Measurements from ENCODE around the gene BEGAIN.

DNA sequence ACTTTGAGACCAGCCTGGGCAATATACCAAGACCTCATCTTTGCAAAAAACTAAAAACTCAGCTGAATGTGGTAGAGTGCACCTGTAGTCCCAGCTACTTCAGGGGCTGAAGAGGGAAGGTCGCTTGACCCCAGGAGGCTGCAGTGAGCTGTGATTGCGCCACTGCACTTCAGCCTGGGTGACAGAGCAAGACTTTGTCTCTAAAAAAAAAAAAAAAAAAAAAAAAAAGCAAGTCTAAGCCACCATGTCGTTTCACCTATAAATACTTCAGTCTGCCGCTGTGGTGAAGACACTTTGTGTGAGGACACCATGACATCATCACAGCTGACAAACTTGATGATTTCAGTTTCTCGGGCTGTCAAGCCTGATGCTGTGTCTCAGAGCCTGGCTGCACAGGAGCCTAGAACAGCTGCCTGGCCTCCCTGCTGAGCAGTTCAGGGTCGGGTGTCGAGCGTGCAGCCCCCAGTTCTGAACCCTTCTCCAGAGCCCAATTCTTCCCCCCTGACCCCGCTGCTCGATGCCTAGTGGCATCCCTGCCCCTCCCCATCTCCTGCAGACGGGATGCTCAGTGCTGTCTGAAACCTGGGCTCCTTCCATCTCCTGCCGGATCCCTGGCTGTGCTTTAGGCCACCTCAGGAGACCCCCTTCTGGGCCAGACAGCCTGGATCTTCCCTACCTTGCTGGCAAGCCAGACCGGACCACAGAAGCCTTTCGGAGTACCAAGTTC is 119.2 kb upstream of the EVL start:
- PRO-cap, 2 experiments, result no peak in any of the 2 experiments
- RAMPAGE, long total RNA, 5 experiments, result no peak in any of the 5 experiments

GRCh38 chr14:100018493-100018940 is 46.7 kb upstream of the EVL start:
- PRO-cap, 2 experiments, result no peak in any of the 2 experiments
- RAMPAGE, long total RNA, 5 experiments, result no peak in any of the 5 experiments

DNA sequence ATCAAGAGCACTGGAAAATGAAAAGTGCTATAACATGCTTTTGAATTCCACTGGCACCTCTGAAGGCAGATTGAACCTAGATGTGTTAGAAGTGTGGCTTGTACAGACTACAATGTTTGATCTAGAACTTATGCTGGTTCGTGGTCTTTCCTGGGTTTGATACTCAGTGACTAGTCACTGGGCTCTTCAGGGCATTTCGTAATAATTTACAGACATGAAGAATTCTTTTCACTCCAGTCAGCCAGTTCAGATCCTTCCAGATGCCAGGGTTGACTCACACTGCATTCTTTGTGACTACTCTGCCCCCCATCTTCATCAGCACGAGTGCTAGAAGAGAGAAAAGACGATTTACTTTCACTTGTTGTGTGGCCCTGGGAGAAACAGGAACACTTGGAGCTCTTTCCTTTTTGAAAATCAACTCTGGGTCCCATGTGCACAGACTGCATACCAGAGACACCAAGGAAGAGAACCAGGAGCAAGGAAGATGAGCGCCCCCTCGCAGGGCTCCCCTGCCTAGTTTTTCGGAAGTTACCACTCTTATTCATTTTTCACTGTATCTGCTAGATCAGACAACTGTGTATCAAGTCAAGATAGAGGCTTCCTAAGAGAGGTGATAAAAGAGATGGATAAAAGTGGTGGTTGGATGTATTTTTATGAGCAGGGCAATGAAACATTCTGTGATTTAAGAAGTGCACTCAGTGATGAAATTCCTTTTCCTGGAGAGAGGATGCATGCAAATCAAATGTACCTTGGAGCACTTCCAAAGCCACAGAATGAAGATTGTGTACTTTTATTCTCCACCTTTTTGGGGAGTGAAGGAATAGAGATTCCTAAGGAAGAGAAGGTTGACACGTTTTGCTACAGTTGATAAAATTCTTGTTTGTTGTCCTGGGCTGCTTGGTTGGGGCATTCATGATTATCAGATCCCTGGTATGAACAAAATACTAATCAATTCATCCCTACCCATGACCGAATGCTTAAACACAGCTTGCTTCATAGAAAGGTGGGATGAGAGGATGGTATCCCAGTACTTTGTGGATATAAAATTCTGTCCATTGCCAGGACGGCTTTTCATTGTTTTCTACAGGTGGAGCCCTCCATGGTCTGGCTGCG is 33.4 kb upstream of the EVL start:
- PRO-cap, 2 experiments, result peak in 2 of 2 experiments; most common plus-strand start position 357 of the sequence (in 2); most common minus-strand start position 111 of the sequence (in 1)
- RAMPAGE, long total RNA, 5 experiments, result no peak in any of the 5 experiments

- PRO-cap, 2 experiments, result no peak in any of the 2 experiments
- RAMPAGE, long total RNA, 5 experiments, result no peak in any of the 5 experiments
Observed at GRCh38 chr14:100074719-100075451, 9.7 kb downstream of the EVL start.

DNA sequence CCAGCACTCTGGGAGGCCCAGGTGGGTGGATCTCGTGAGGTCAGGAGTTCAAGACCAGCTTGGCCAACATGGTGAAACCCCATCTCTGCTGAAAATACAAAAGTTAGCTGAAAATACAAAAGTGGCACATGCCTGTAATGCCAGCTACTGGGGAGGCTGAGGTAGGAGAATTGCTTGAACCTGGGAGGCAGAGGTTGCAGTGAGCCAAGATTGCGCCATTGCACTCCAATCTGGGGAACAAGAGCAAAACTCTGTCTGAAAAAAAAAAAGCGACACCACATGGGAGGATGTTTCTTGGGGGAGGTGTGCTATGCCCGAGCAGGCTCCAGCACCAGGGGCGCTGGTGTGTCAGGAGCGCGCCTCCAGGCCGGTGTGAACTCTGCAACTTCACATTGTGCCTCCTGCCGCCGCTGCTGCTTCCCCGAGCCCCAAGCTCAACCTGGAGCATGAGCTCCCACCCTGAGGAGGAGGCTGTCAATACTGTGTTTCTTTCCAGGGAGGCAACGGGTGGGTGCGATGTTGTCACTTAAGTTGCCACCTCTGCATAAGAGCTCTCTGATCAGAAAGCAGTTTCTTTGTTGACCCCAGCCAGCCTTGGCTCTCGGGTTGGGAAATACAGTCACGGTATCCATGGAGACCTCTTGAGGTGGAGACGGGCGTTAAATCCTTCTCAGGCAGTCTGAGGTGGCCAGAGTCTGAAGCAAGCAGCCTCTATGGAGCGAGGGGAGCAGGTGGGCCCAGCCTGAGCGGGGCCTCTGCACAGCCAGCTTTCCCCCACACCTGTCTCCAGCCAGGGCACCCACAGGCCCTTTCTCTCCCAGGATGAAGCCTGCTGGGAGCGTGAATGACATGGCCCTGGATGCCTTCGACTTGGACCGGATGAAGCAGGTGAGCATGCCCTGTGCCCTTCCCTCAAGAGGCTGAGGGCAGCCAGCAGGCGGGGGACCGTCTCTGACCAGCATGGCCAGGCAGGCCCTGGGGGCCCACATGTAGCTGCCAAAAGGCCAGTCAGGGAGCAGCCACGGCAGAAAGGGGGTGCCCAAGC is 18.8 kb downstream of the DEGS2 start:
- PRO-cap, 2 experiments, result peak in 1 of 2 experiments; most common plus-strand start position 677 of the sequence (in 1)
- RAMPAGE, long total RNA, 5 experiments, result no peak in any of the 5 experiments

- PRO-cap, 2 experiments, result no peak in any of the 2 experiments
- RAMPAGE, long total RNA, 5 experiments, result no peak in any of the 5 experiments
Observed at GRCh38 chr14:100147857-100148389, 11.5 kb downstream of the DEGS2 start.

- PRO-cap, 2 experiments, result no peak in any of the 2 experiments
- RAMPAGE, long total RNA, 5 experiments, result no peak in any of the 5 experiments
Observed at GRCh38 chr14:100159956-100160490, 578 bp upstream of the DEGS2 start.

- PRO-cap, 2 experiments, result peak in 1 of 2 experiments; most common minus-strand start chr14:100165653 (in 1)
- RAMPAGE, long total RNA, 5 experiments, result no peak in any of the 5 experiments
Observed at GRCh38 chr14:100165293-100165831, 5.9 kb upstream of the DEGS2 start.

- PRO-cap, 2 experiments, result peak in 2 of 2 experiments; most common plus-strand start chr14:100240671 (in 2); most common minus-strand start chr14:100240018 (in 2)
- RAMPAGE, long total RNA, 5 experiments, result no peak in any of the 5 experiments
Observed at GRCh38 chr14:100239825-100241026, 1.3 kb downstream of the YY1 start.

GRCh38 chr14:100284680-100286101 is 21.1 kb downstream of the SLC25A29 start:
- PRO-cap, 2 experiments, result peak in 1 of 2 experiments; most common plus-strand start chr14:100285486 (in 1); most common minus-strand start chr14:100285429 (in 1)
- RAMPAGE, long total RNA, 5 experiments, result no peak in any of the 5 experiments

GRCh38 chr14:100305205-100306183 is 750 bp downstream of the SLC25A29 start:
- PRO-cap, 2 experiments, result peak in 2 of 2 experiments; most common plus-strand start chr14:100305298 (in 1); most common minus-strand start chr14:100305557 (in 1)
- RAMPAGE, long total RNA, 5 experiments, result no peak in any of the 5 experiments

DNA sequence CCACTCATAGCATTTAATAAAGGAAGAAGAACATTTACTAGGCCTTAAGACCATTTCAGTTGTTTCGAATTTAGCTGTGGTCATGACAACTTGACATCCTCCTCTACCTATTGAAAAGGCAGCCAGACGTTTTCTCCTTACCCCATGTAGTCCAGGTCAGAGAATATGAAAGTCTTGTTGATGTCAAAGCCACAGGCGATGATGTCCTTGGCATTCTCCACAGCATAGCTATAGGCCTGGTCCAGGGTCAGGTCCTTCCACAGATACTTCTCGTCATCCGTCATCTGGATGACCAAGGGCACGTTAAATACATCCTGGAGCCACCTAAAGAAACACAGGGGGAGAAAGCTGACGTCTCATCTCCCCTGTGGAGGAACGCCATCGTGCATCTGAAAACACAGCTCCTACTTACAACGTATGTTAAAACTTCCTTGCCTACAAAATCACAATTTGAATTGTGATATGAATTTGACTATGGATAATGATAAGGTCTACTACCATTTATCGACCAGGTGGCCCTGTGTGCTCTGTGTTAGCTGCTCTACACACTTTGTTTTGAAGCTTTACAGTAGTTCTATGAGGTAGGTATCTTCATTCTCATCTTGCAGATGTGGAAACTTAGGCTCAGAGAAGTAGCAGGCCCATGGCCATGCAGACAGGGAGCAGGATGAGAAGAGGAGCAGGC is 21.5 kb downstream of the WARS1 start:
- PRO-cap, 2 experiments, result no peak in any of the 2 experiments
- RAMPAGE, long total RNA, 5 experiments, result no peak in any of the 5 experiments

DNA sequence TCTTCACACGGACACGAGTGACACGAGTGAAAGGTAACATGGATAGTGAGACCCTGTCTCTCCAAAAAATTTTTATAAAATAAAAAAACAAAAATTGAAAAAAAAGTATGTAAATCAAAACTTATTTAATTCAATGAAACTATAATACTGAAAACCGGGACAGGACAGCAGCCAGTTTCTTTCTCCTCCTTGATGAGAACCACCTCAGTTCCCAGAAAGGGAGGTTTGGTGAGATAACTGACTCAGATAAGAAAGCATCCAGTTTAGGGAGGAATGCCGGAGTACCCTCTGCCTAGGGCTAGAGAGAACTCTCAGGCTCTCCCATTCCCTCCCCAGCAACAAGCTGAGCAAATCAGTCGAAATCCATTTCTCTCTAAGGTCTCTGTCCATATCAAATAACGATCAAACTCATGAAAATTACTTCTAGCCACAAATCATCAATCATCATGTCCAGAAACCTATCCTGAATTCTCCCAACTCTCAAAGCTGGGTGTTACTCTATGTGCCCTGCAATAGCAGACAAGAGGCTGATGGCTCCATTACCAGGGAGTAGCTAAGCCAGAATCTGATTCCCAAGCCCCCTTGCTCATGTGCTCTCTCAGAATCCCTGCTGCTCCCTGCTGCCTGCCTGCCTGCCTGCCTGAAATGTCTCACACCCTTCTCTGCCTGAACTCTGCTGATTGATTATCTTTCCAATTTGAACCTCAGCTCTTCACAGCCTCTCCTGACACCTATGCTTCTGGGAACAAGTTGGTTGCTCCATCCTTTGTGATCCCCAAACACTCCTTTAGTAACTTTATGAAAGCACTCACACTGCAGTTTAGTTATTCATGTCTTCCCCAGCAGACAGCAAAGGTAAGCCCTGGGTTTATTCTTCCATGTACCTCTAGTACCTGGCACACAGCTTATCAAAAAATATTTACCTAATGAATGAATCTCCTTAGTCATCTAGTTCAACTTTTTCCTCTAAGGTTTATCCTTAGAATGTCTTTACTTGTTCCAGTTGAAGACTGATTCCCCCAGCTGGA is 2.6 kb downstream of the WARS1 start:
- PRO-cap, 2 experiments, result no peak in any of the 2 experiments
- RAMPAGE, long total RNA, 5 experiments, result no peak in any of the 5 experiments

DNA sequence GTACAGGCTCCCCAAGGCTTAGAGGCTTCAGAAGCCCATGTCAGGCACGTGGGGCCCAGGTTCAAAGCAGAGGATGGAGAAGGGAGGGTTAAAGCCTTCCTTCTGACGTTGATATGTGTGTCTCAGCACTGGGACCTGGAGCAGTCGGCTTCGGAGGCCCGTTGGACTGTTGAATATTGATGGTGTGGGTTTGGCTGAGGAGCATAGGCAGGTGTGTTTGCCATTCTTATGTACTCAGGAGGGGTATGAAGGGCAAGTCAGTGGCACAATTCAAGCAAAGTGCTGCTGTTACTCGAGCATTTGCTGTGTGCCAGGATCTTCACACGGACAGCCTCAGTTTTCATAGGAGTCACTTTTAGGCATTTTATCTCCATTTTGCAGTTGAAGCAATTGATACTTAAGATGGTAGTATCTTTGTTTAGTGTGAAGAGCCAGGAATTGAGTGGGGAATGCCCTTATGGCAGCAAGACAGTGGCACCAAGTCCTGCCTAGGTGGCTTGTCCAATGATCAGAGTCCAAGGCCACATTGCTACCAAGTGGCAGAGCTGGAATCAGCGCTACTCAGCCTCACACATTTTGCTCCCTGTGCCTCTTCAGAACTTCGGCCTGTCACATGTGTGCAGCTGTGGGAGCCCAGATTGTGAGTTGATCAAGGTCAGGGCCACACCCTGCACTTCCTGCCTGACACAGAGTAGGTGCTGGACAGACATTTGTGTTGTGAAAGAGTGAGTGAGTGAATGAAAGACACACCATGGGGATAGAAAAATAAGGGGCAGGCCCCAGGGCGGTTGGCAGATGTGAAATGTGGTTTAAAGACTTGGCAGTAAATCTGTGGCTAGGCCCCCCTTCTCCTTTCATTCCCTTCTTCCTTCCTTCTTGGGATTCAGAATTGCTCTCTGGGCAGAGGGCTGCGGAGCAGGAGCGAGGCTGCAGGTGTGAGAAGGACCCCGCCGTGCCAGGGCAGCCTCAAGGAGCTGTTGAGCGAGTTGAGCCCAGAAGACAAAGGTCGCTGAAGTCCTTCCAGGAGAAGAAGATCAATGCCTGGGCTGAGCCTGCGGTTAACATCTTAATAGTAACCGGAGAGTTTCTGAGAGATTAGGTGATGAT is 30.1 kb downstream of the WDR25 start:
- PRO-cap, 2 experiments, result no peak in any of the 2 experiments
- RAMPAGE, long total RNA, 5 experiments, result no peak in any of the 5 experiments

- PRO-cap, 2 experiments, result no peak in any of the 2 experiments
- RAMPAGE, long total RNA, 5 experiments, result no peak in any of the 5 experiments
Observed at GRCh38 chr14:100566097-100566475, 21.1 kb downstream of the BEGAIN start.

- PRO-cap, 2 experiments, result peak in 1 of 2 experiments; most common plus-strand start chr14:100587257 (in 1)
- RAMPAGE, long total RNA, 5 experiments, result no peak in any of the 5 experiments
Observed at GRCh38 chr14:100587190-100587757, at the start of gene BEGAIN. Gene BEGAIN (minus strand): TSS chr14:100587417.

- PRO-cap, 2 experiments, result no peak in any of the 2 experiments
- RAMPAGE, long total RNA, 5 experiments, result no peak in any of the 5 experiments
Observed at GRCh38 chr14:100669283-100670021, 57.2 kb upstream of the DLK1 start.

GRCh38 chr14:100831692-100832730 is 71.5 kb downstream of the RTL1 start:
- PRO-cap, 2 experiments, result no peak in any of the 2 experiments
- RAMPAGE, long total RNA, 5 experiments, result no peak in any of the 5 experiments

- PRO-cap, 2 experiments, result no peak in any of the 2 experiments
- RAMPAGE, long total RNA, 5 experiments, result no peak in any of the 5 experiments
Observed at GRCh38 chr14:100907219-100907707, 3.7 kb upstream of the RTL1 start.

GRCh38 chr14:100968704-100969046 is 65.2 kb upstream of the RTL1 start:
- PRO-cap, 2 experiments, result no peak in any of the 2 experiments
- RAMPAGE, long total RNA, 5 experiments, result no peak in any of the 5 experiments